Measurements from ENCODE around the genes FOXN3 and PSMC1.

DNA sequence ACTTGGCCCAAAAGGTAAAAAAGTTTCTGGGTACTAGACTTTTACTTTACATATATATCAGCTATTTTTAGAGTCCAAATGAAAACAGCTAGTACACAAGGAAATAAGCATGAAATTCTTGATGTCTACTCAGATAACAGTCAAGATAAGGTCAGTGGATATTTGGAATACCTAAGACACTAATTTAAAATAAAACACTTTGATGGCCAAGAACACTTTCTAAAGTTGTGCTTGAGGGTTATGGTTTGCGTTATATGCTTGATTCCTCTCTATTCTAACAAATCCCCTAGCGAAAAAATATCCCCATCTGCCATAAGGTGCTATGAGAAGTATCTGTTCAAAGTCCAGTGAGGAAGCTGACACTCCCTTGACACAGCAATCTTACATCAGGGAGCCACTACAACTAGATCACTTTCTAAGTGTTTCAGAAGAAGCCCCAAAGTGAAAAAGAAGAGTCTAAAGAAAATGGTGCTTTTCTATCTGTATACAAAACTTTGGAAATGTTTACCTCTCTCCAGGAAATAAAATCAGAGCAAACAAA, 11.8 kb downstream of the PTPN21 start:
- PRO-cap, result no peak
- RAMPAGE, long total RNA, 4 experiments, result no peak in any of the 4 experiments

DNA sequence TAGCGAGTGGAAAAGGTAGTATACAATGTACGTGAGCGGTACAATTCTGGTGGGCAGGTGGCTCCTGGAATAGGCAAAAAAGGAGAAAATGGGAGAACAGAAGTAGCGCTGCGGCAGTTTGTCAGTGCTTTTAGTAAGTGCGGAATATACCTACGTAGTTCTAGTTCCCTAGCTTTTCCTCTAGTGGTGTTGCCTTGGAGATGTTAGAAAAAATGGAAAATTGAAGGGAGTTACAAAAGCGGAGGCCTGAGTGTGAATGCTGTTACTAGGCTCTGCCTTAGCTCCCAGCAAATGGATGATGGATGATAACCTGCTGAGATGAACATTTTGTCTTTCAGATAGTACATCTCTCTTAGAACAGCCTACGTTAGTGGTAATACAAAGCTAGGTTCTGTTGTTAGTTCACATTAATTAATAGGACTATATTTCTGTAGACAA, 1.1 kb downstream of the TTC8 start:
- PRO-cap, result no peak
- RAMPAGE, long total RNA, 4 experiments, result no peak in any of the 4 experiments

DNA sequence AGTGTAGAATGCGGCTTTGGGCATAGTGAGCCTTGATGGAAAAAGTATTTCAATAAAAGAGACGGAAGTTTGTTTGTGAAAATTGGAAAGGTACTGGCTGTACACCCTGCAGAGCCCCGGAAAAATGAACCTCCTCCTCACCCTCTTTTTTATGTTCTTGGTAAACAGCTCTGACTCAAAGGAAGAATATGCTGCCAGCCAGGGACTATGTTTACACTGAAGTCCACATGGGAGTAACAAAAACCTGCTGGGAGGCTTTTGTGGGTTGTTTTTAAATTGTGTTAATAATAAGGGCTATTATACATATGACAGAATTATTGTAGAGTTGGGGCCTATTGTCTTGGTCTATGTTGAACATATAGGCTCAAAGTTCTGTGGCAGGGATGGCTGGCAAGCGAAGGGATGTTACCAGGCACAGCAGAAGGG, 70.7 kb downstream of the TTC8 start:
- PRO-cap, result no peak
- RAMPAGE, long total RNA, 4 experiments, result no peak in any of the 4 experiments

DNA sequence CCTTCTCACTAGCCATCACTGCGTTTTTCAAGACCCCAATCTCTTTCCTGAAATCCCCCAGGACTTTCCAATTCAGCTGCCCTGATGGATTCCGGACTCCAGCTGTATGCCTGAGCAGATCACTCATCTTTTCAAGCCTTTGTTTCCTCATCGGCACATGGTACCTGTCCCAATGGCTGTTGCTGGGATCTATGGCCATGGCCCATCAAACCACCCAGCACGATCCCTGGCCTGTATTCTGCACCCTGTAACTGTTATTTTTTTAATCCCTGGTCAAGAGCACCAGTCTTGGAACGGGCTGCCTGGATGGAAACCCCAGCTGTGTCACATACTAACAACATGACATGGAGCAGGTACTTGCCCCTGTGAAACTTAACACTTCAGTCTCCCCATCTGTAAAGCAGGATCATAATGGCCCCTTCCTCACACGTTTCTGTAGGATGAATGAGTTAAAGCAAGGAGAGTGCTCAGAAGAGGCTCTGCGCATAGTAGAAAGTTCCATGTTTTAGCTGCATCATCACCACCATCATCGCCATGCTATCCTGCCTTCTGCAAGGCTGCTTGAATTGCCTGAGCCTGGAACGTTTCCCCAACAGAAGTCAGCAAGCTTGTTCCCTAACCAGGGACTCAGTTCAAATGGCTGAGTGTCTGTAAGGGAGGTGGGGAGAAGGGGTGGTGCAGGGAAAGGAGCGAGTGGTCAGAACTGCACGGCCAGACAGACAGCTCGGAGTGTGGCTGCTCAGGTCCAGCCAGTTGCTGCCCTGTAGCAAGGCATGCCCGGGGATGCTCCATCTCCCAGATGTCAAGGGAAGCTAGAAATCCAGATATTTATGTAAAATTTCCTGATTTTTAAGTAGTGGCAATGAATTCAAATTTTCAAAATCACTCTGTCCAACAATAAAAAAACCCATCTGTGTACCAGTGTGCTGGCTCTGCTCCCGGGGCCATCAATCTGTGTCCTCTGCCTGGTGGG, 163.0 kb downstream of the FOXN3 start:
- PRO-cap, result no peak
- RAMPAGE, long total RNA, 4 experiments, result no peak in any of the 4 experiments

- PRO-cap, result no peak
- RAMPAGE, long total RNA, 4 experiments, result no peak in any of the 4 experiments
Measured at GRCh38 chr14:89271129-89271265, 146.0 kb downstream of the FOXN3 start.

DNA sequence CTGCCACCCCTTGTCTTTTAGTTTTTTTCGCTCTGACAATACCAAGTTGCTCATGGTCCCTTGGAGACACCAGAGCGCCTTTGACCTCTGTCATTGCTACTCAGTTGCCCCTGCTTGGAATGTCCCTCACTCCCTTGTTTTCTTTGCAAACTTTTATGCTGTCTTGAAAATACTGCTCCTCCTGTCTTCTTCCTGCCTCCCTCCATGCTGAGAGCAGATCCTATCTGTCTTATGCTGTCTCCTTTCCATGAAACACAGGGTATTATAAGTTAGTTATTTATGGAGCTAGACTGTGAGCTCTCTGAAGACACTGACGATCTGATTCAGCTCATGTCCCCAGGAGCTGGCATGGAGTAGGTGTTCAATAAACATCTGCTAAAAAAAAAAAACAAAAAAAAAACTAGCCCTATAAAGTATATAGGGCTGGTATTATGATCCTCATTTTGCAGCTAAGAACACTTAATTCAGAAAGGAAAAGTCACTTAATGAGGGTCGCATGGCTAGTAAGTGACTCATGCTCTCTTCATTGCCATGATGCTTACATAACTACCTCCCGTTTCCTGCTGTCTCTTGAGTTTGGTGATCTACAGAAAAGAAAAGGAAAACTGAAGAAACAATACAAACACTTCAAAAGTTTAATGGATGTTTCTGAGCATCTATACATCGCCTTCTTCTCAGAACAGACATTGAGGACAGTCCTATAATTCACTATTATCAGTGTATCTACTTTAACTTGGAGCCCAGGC, 113.7 kb downstream of the FOXN3 start:
- PRO-cap, result no peak
- RAMPAGE, long total RNA, 4 experiments, result no peak in any of the 4 experiments

DNA sequence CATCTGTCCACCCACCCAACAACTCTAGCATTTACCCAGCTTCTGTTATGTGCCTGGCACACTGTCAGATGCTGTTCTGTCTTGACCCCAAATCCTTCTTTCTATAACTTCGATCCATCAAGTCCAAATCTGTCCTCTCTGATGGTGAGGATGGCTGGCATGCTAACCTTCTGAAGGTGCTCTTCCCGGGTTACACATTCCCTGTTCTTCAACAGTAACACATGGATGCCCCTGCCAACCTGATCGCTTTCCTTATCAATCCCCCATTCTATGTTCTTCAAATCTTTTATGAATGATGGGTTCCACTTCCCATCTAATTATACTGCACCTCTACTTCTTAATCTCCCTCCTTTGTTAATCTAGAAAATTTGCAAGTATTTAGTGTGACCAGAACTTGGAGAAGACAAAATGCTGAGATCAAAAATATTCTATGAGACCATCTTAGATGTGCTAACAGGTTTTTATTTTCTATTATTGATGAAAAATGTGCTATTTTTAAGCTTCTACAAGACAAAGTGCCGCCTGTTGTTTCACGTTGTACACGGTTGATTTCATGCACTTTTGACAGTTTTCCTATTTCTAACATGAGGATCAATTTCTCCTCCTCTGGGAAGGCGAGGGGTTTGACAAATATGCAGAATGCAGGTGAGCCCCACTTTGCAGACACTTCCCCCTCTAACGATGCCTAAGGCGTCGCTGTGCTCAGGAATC, 75.7 kb downstream of the FOXN3 start:
- PRO-cap, result no peak
- RAMPAGE, long total RNA, 4 experiments, result no peak in any of the 4 experiments

GRCh38 chr14:89366900-89367085, 50.2 kb downstream of the FOXN3 start:
- PRO-cap, result no peak
- RAMPAGE, long total RNA, 4 experiments, result no peak in any of the 4 experiments

DNA sequence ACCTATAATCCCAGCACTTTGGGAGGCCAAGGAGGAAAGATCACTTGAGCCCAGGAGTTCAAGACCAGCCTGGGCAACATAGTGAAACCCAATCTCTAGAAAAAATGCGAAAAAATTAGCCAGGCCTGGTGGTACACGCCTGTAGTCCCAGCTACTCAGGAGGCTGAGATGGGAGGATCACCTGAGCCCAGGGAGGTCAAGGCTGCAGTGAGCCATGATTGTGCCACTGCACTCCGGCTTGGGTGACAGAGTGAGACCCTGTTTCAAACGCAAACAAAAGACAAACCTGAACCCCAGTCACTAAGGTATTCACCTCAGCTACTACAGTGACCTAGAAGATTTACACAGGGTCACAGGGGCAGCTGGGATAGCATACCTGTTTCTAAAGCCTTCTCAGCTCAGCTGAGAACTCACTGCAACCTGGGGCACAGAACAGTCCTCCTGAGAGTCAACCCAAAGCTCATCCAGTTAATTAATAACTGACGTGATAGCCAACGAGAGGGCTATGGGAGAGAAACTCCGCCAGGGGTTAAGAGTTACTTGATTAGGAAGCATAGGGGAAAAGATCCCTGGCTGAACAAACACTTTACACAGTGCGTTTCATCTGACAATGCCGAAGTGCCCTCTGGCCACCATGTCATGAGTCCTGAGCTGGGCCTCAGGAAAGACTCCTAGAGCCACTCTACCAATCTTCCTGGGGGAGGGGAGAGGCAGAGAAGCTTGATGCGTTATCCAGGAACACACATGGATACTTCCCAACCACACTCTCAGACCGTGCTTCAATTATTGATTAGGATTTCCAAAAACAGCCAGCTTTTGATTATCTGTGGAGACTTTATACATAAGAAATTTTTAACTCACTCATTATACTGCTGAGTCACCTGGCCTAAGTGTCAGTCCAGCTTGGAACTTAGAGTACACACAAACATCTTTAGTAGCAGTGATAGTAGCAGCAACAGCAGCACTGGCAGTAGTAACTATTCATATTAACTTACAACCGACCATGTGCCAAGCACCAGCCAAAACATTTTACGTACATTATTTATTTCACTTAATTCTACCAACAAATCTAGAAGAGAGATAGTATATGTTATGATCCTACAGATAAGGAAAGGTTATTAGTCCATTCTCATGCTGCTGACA, 48.3 kb downstream of the FOXN3 start:
- PRO-cap, result no peak
- RAMPAGE, long total RNA, 4 experiments, result no peak in any of the 4 experiments

DNA sequence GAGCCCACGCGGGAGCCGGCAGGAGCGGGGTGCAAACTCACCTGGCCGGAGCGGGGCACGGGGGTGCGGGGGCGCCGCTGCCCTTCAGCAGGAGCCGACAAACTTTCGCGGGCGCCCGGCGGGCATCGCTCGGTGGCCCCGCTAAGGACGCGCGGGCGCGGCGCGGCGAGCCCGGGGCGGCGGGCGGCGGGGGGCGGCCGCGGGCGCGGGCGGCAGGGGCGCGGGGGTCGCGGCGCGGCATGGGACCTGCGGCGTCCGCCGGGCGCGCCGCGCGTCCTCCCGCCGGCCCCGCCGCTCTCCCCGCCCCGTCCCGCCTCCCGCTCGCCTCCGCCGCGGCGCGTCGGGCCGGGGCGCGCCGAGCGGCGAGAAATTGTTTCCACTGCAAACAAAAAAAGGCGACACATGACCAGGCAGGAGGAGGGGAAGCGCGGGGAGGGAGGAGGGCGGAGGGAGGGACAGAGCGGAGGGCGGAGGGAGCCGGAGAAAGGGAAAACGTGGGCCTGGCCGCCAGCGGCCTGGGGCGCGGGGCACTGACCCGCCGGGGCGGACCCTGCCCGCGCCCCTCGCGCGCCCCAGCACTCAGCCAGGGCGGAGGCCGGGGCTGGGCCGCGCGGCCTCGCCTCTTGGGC, at the start of gene FOXN3:
TSS of gene FOXN3 (minus strand) at position 404 of the 629 bp plus-strand sequence.
- PRO-cap, result bidirectional peak, plus-strand start at position 458 of the sequence, minus-strand start at position 299 of the sequence
- RAMPAGE, long total RNA, 4 experiments, result no peak in any of the 4 experiments

DNA sequence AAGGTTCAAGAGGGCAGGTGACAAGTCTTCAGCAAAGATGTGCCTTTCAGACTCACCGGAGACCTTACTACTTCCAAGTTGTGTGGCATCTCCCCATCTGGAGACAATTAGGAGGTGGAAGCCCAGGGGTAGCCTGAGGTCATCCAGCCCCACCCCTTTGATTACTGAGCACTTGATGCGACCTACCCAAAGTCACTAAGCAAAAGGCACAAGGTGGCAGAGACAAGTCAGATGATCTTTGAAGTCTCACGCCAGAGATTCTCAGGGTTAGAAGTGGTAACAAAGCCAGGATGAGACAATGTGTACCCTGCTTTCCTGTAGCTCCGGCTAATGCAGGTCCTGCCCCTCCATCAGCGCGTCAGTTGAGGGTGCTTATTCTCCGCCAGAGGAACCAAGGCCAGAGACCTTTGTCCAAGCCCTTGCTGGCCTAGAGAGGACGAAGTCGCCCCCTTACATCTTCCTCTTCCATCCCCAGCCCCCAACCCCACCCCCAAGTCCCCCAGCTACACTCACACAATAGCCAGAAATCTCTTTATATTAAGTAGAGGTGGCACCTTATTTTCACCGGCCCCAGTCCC, 1.5 kb upstream of the FOXN3 start:
- PRO-cap, result bidirectional peak, plus-strand start at position 358 of the sequence, minus-strand start at position 99 of the sequence
- RAMPAGE, long total RNA, 4 experiments, result no peak in any of the 4 experiments

GRCh38 chr14:89493649-89494527, 76.9 kb upstream of the FOXN3 start:
- PRO-cap, result no peak
- RAMPAGE, long total RNA, 4 experiments, result no peak in any of the 4 experiments

- PRO-cap, result no peak
- RAMPAGE, long total RNA, 4 experiments, result no peak in any of the 4 experiments
Measured at GRCh38 chr14:89648445-89649159, 231.6 kb upstream of the FOXN3 start.

DNA sequence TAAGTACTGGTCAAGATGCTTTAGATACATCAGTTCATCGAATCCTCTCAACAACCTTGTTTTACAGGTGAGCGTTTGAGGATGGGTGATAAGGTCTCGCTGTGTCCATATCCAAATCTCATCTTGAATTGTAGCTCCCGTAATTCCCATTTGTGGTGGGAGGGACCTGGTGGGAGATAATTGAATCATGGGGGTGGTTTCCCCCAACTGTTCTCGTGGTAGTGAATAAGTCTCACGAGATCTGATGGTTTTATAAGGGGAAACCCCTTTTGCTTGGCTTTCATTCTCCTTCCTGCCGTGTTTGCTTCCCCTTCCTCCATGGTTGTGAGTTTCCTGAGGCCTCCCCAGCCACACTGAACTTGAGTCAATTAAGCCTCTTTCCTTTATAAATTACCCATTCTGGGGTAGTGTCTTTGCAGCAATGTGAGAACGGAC, 234.6 kb downstream of the EFCAB11 start:
- PRO-cap, result no peak
- RAMPAGE, long total RNA, 4 experiments, result no peak in any of the 4 experiments

- PRO-cap, result no peak
- RAMPAGE, long total RNA, 4 experiments, result no peak in any of the 4 experiments
Measured at GRCh38 chr14:89792543-89792856, 162.0 kb downstream of the EFCAB11 start.

GRCh38 chr14:90256341-90256915, at the start of gene PSMC1:
Gene PSMC1, plus strand, starts transcription at chr14:90256553.
- PRO-cap, result bidirectional peak, plus-strand start at chr14:90256577, minus-strand start at chr14:90256479
- RAMPAGE, long total RNA, 4 experiments, result start-site peak on the plus strand in 4 of 4 experiments, at chr14:90256549-90256592 at its widest, 1,820 to 4,638 reads per replicate

GRCh38 chr14:90404959-90405286, 8.1 kb downstream of the CALM1 start:
- PRO-cap, result no peak
- RAMPAGE, long total RNA, 4 experiments, result no peak in any of the 4 experiments

DNA sequence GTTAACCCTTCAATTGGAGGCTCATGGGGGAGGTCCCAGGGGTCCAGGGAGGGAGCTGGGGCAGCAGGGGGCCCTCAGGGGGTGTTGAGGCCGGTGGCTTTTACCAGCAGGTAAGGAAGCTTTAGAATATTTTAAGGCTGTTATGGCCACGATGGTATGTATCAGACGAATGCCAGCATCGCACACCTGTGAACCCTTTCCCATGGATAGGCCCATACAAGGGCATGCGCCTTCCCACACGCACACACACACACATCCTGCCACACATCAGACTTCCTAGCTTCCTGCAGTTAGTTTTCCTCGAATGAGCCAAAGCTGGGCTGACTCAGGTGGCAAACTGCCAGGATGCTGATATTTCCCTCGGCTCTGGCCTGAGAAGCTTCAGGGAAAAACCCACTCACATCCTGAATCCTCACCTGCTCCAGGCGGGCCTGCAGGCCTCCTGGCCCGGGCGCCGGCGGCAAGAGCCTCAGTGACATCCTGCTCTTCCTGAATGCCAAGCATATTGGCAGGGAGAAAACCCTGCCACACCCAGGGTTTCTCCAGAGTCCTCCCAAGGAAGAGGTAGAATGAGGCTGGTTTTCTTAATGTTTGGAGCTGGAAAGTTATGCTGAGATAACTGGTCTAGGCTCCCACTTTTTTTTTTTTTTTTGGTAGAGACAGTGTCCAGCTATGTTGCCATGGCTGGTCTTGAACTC, 22.4 kb downstream of the CALM1 start:
- PRO-cap, result no peak
- RAMPAGE, long total RNA, 4 experiments, result no peak in any of the 4 experiments

DNA sequence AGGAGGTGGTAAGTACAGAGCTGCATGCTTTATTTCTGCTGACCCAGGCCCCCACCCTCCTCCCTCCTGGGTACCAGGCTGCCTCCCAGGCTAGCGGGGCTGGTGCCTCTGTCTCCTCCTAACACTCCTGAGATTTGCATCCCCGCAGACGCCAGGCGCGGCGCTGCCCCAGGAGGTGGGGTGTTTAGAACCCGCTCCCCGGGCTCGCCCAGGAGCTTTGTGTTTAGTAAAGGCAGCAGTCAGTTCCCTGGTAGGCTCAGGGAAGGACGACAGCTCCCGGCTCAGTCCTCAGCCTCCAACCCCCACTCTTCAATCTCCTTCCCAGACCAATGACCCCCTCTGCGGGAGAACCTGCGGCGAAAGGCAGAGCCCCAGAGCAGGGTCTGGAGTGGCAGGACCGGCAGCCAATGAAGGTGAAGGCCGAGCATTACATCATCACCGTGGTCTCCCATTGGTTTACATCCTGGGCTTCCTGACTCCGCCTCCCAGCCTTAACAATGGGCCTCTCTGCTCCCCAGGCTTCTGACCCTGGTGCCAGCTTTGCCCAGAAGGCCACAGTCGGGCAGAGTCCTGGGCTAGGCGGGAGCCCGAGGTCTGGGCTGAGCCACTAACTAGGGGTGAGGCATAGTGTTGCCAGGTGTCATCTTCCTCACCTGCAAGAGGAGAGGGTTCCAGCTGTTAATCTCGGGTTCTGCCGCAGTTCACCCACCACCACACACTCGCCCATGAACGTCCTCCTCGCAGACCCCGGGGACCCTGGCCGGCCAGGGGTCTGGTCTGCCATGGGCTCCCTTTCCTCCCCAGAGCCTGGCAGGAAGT, 57.5 kb downstream of the CALM1 start:
- PRO-cap, result bidirectional peak, plus-strand start at position 555 of the sequence, minus-strand start at position 311 of the sequence
- RAMPAGE, long total RNA, 4 experiments, result no peak in any of the 4 experiments

DNA sequence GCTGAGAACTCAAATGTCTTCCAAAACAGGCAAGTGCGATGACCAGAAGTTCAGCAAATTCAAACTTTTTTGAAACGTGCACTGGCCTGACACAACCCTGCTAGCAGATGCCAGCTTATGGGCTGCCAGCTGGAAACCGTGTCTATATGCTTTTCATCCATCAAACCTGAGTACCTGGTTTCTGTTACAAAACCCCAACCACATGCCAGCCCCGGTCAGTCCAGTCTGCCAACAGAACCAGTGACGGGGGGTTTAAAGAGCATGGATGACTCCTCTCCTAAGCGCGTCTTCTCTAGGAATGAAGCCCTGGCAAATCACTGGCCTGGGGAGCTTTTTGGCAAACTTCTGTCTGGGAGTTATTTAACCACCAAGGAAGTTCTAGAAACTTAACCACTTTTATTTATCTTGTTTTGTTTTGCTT, 189.6 kb downstream of the TTC7B start:
- PRO-cap, result unidirectional peak, minus-strand start at position 227 of the sequence
- RAMPAGE, long total RNA, 4 experiments, result no peak in any of the 4 experiments